ENCODE measurements around a stretch of chr2.

GRCh38 chr2:101829415-101829748, 131.9 kb downstream of the MAP4K4 start:
- RRBS: no CpG with 5 or more reads among the region's 3 CpGs

GRCh38 chr2:101900644-101901202, 91.0 kb upstream of the IL1R2 start:
- RRBS: no CpG with 5 or more reads among the region's 4 CpGs

GRCh38 chr2:101962833-101963369, 28.9 kb upstream of the IL1R2 start:
- RRBS: no CpG with 5 or more reads among the region's 5 CpGs

GRCh38 chr2:101983538-101983841, 8.3 kb upstream of the IL1R2 start:
- RRBS: no CpG with 5 or more reads among the region's 6 CpGs

DNA sequence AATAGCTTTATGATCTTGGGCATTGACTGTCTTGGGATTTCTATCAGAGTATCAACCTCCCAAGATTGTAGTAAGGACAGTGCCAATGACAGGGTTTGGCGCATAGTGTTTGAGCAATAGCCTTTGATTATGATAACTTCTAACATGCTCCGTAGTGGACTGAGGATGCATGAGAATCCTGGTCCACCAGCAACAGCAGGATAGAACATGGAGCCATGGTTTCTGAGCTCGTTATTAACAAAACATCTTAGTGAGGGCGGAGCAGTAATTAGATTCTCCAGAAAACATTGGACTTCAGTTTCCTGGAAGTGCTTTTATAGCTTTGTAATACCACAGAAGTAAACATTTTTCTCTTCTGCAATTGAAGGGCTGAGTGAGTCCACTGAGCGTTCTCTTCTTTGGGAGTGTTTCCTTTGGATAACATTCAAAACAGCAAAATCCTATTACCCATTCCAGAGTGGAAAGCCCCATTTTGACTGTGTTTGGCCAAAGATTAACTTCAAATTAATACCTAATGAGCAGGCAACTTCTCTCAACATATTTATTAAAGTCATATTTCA, 63.8 kb downstream of the IL1R2 start:
- RRBS: no CpG with 5 or more reads among the region's 5 CpGs

DNA sequence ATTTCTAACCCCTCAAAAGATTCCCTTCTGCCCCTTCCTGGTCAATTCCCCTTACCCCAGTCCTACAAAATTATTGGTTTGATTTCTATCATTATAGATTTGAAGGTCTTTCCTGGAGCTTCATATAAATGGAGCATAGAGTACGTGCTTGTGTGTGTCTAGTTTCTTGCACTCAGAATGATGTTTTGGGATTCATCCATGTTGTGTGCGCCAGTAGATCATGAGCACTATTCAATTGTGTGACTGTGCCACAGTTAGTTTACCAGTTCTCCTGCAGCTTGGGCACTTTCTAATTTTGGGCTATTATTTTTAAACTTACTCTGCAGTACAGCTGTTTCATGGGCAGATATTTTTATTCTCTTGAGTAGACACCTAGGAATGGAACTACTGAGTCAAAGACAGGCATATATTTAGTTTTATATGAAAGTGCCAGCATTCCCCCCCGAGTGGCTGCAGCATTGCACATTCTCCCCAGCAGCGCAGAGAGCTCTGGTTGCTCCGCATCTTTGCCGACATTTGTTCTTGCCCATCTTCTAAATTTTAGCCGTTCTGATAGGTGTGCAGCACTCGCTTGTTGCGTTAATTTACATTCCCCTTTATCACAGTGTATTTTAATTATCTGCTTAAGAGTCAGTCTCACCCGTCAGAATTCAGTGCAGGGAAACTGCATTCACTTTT, 74.8 kb downstream of the IL1R2 start:
- RRBS: no CpG with 5 or more reads among the region's 10 CpGs

DNA sequence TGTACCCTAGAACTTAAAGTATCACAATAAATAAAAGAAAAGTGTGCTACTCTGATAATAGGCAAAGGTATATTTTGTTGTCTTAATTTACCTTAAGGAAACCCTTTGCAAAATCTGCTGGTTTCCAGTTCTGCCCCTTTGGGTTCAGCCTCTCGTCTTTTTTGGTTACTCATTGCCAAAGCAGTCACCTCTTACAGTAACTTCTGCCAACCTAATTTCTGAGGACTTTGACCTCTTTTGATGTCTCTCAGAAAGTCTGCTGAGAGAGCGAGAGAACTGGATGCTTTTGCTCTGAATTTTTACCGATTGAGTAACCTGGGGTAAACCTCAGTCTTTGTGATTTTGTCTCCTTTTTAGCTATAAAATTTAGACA, 34.9 kb upstream of the IL1R1 start:
- RRBS: no CpG with 5 or more reads among the region's 3 CpGs

GRCh38 chr2:102368165-102369051, 12.8 kb downstream of the IL18R1 start:
- RRBS: no CpG with 5 or more reads among the region's 9 CpGs

- RRBS: no CpG with 5 or more reads among the region's 6 CpGs
Observed at GRCh38 chr2:102421680-102422448, 1.1 kb upstream of the IL18RAP start.

- RRBS: no CpG with 5 or more reads among the region's 8 CpGs
Observed at GRCh38 chr2:102803848-102804059, 41.9 kb downstream of the TMEM182 start.

DNA sequence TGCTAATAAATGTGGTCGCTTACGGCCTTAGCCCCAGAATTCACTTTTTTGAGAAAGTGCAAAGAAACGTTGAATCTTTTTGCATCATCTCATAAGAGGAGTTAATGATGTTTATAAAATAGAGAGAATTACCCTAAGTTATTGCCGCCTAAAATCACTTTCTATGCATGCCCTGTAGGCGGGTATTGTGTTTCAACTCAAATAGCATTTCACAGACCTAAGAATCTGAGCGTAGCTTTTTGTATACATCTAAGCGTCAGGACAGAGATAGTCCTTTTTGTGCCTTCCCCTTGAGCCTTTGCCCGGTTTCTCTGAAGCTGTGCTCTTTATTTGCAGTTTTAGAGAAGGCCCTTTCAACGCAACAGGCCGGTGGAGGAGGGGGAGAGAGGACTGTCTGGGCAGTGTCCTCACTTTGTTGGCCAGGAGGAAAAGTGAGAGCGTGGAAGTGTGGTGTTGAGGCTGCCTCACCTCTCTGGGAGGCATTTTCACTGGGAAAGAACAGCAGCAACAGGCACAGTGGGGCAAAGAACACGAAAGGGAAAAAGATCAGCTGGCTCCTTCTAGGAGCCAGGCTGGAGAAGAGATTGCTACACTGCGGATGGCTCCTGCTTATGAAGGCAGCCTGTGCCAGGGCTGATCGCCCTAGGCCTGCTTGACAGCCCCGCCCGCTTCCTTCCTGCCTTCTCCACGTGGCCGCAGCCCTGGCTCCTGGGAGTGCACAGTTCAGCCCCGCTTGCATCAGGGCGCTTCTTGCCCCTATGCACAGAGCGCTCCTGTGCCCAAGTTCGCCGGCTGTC, 195.7 kb upstream of the POU3F3 start:
- RRBS: 87% methylated on average over 4 of the region's 23 CpGs

- RRBS: no CpG with 5 or more reads among the region's 28 CpGs
Observed at GRCh38 chr2:104852249-104852566, 1.7 kb upstream of the POU3F3 start.

- RRBS: no CpG with 5 or more reads among the region's 17 CpGs
Observed at GRCh38 chr2:105328264-105329239, 983 bp downstream of the TGFBRAP1 start.

DNA sequence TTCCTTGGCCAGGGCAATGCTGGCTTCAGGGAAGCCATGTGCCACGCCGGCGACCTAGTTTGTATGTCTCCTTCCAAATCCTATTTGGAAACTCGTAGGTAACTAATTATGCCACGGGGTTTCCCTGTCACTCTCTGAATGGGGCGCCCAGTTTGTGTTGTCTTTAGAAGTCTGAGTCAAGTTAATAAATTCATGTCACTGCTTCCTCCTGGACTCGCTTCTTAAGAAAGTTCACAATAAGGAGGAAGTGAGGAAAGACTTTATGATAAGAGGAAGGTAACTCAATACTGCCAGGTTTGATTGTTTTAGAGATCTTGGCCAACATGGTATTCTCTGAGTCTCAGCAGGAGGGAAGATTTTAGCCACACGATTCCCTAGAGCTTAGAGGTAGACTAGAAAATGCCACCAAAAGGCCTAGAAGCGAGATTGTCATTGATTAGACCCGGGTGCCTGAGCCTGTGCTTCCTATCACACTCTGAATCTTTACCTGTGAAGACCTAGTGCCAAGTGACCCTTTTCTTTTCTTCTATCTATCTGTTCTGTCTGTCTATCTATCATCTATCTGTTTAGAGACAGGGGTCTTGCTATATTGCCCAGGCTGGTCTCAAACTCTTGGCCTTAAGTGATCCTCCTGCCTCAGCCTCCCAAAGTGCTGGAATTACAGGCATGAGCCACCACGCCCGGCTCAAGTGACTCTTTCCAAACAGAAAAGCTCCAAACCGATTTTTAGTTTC, 18.8 kb downstream of the FHL2 start:
- RRBS: 100% methylated on average over 1 of the region's 13 CpGs

- RRBS: no CpG with 5 or more reads among the region's 8 CpGs
Observed at GRCh38 chr2:105393243-105393710, 5.6 kb downstream of the FHL2 start.

DNA sequence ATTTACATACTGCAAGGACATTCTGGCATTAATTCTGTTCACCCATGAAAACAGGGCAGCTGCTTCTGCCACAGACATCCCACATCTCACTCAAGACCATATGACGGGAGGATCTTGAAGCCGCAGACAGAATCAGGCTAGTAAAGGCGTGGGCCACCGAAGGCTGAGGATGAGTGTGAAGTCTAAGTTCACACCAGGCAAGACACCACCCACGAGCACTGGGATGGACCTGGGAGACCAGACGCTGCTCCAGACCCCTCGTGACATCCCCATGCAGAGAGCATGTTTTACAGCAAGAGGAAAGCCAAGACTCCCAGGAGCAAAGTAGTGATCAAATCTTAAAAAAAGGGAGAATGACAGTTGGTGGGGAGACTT, 3.1 kb downstream of the FHL2 start:
- RRBS: no CpG with 5 or more reads among the region's 7 CpGs

DNA sequence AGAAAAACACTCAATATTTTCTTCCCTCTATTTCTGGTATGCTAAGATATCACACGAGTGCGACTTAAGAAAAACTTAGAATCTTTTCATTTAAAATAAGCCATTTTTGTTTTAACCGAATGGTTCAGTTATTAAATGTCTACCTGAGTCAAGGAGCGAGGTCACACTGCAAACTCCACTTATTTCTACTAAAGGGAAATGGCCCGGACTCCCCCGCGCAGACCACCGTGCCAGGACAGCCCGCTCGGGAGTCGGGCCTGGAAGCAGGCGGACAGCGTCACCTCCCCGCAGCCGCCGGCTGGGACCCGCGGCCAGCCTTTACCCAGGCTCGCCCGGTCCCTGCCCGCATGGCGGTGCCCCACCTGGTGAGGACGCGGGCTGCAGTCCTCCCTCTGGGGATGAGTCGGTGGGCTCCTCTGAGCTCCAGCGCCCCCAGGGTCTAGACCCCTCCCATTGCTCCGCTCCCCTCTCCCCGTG, 595 bp downstream of the FHL2 start:
- RRBS: 18% methylated on average over 13 of the region's 28 CpGs

DNA sequence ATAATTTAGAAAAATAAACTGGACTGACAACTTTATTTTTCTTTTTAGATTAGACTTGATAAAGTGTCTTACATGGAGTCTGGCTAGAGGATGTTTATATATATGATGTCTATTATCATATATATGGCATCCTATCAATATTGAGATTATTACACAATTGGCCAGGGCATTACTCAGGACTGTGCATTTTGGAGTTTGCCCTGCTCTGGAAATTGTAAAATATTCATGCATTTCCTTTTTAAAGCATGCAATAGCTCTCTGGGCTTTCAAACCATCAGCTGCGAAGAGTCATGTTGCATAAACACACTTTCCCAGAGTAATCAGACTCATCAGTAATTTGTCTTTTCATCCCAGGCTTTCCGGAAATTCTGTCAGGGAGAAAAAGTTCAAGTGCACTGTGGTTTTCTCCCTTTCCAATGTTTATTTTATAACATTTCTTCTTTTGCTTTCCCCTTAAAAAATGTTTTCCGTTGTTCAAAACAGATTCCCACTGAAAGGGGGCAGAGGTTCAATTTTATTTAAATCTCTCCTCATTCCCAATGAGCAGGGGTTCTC, 38.8 kb upstream of the FHL2 start:
- RRBS: no CpG with 5 or more reads among the region's 3 CpGs

DNA sequence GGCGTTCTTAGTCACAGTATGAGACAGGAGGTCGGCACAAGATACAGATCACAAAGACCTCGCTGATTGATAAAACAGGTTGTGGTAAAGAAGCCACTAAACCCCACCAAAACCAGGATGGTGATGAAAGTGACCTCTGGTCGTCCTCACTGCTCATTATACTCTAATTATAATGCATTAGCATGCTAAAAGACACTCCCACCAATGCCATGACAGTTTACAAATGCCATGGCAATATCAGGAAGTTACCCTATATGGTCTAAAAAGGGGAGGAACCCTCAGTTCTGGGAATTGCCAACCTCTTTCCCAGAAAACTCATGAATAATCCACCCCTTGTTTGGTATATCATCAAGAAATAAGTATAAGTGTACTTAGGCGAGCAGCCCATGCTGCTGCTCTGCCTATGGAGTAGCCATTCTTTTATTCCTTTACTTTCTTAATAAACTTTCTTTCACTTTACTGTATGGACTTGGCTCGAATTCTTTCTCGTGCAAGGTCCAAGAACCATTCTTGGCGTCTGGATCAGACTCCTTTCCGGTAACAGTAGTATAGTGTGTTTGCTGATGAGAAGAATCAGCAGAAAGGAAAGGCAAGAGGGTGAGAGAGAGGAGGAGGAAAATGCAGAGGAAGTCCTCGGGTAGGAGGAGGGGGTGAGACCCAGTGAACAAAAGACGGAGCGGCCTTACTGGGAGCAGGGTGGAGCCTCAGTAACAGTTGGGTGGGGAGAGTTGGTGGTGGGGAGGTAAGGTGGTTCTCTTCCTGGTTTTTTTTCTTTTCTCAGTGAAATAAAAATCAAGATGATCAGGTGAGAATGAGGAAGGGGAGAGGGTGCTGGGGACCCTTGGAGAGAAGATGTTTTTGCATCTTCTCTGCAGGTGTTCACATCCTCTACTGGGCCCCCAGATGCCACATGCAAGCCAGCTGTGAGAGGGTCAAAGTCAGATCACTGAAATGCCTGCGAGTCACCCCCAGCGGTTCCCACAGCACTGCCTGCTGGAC, 69.4 kb upstream of the FHL2 start:
- RRBS: no CpG with 5 or more reads among the region's 14 CpGs

GRCh38 chr2:105490321-105490754, 91.5 kb upstream of the FHL2 start:
- RRBS: no CpG with 5 or more reads among the region's 4 CpGs

Data from Ishikawa (cell line).